Endodermal cell (in vitro differentiated cells): Measurements from ENCODE around the gene MCFD2.

- PRO-cap: unidirectional peak, minus-strand start at chr2:46000952
Measured at GRCh38 chr2:46000491-46001207, 296.6 kb upstream of the EPAS1 start.

- PRO-cap: no peak
Measured at GRCh38 chr2:46025576-46026260, 271.5 kb upstream of the EPAS1 start.

DNA sequence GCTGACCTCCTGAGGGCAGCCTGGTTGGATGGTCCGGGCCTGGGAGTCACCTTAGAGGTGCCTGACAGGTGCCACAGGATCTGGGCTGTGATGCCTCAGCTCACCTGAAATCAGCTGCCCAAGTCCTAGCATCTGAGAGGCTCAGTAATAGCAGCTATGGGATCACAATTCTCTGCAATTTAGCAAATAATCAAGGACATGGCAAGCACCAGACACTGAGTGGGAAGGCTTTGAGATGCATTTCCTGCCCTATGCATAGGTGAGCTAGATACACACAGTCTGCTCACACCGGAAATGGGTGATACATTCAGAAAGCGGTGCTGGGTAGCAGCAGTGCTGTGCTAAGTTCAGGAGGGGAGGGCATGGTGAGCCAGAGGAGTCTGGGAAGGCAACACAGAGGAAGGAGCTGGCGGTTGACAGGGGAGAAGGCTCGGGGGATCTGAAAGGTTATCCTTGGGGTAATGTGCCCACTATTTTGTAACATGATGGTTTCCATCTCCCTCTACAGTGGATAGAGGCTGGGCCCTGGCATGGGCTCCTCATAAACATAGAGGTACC, 57.5 kb upstream of the EPAS1 start:
- PRO-cap: no peak

DNA sequence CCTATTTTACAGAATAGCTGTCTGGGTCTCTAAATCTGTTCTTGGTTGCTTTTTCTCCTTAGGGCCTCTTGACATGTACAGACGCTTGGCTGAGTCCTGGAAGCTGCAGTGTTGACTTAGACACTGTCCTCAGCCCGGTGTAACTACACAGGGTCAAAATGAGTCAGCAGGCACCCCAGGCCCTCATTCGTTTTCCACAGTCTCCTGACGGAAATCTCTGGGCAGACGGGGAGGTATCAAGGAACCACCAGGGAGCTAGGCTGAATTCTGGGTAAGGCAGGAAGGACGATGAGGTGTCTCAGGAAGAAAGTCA, 24.0 kb upstream of the EPAS1 start:
- PRO-cap: no peak

DNA sequence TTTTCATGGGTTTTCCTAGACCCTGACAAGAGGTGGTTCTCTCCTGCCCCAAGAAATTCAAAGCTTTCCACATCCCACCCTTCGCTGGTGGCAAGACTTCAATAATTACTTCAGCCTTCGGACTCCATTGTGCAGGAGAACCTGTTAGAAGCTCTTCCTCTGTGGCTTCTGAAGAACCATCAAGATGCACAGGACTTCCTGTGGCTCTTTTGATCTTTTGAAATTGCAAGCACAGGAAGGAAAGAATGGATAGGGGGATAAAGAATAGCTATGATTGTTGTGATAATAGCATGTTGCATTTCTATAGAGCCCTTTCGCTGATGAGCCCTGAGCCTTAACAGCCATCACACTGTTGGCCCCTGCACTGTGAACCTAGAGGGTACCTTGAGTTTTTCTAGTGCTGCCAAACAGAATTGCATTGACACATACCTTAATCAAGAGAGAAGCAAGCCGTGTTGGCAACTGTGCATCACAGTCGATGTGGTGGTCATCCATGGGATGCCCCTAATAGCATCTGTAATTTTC, 7.5 kb downstream of the EPAS1 start:
- PRO-cap: no peak

DNA sequence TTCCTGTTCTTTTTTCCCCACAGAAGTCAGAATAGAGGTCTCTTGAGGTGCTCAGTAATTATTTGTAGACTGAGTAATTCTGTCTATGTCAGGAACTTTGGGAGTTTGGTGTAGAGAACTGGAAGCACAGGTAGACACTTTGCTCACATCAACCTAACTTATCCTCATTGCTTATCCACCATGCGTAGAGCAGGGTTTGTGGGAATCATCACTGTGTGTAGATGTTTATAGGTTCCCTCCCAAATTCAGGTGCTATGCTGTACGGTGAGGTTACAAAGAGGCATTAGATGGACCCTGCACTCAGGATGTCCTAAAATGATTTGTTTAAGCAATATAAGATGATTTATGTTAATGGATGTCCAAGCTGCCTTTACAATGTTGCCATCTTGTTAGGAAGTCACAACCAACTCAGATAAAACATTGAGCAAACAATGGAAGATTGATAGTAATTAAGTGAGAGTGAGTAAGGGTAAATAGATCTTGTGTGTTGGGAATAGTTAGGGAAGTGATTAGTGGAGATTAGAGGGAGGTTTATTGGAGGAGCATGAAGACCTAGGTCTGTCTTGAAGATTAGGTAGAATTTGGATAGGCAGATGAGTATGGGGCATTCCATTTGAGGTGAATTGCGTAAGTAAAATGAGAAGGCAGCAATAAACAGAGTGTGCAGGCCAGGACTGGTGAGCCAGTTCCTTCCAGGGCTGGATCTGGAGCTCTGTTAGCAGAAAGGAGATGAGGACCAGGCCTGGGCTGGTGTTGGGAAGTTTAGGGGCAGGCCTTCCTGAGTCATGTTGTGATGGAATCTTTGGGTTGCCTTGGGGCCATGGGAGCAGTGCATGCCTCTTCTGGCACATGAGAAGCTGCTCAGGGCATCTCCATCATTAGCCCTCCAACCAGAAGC, 12.1 kb downstream of the EPAS1 start:
- PRO-cap: no peak

GRCh38 chr2:46325148-46325869, 28.1 kb downstream of the EPAS1 start:
- PRO-cap: no peak

- PRO-cap: no peak
Measured at GRCh38 chr2:46332580-46333411, 35.6 kb downstream of the EPAS1 start.

DNA sequence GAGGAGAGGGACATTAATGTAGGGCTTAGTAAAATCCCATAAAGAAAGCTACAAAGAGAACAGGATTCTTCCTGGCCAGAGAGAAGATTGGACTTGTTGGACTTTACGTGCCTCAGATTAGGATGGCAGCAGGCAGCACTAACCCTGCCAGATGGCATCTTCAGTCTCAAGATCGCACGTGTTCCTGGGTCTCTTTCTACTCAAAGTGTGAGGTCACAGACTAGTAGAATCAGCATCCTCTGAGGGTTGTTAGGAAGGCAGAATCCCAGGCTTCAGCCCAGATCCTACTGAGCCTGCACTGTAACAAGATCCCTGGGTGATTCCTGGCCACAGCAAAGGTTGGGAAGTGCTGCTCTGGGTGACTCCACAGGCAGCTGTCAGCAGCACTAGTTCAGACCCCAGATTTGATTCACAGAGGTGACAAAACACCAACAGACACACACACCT, 39.3 kb downstream of the EPAS1 start:
- PRO-cap: no peak

- PRO-cap: no peak
Measured at GRCh38 chr2:46538267-46538921, 3.9 kb upstream of the RHOQ start.

GRCh38 chr2:46575942-46576604, 33.7 kb upstream of the ATP6V1E2 start:
- PRO-cap: no peak

- PRO-cap: no peak
Measured at GRCh38 chr2:46765770-46766761, 67.0 kb downstream of the SOCS5 start.

- PRO-cap: no peak
Measured at GRCh38 chr2:46878726-46879402, 36.7 kb downstream of the MCFD2 start.

DNA sequence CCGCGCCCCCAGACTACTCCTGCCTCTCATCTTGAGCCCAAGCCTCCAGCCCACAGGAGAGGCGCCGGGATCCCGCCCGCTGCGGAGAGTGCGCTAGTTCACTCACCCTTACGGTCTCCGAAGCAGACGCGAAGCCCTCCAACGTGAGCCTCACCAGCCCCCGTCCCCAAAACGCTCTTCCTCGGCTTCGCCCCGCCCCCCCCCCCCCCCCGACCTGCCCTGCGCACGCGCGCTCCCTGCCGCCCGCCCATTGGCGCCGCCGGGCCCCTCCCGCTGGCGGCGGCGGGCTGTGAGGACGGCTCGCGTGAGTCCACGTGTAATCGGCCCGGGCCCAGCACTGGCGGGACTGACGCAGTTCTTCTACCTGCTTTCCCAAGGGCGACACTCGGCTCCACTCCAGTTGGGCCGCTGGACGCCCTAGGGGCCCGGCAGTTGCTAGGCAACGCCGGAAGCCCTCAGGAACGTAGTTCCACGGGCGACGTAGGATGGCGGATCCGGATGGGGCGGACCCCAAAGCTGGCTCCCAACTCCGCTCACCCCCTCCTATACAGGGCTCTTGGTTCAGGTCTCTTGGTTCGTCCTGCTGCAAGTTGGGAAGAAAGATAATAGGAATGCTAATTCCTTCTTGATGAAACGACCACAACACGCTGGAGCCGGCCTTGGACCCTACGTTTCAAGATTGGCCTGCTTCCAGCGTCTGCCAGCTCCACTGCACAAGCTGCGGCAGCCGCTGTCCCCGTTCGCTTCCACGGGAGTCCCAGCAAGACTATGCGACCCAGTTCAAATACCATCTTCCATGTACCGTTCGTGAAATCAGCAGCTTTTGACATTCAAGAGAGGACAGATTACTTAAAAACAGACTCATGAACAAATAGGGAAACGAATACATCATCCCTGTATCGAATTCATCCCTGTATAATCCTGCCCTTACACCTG, at the start of gene MCFD2:
Gene MCFD2 (minus strand): TSS at position 190 of the 936 bp plus-strand sequence.
- PRO-cap: bidirectional peak, plus-strand start at position 354 of the sequence, minus-strand start at position 173 of the sequence; bidirectional peak, plus-strand start outside the sequence, minus-strand start at position 699 of the sequence

- PRO-cap: no peak
Measured at GRCh38 chr2:46983628-46984116, 42.6 kb downstream of the TTC7A start.

DNA sequence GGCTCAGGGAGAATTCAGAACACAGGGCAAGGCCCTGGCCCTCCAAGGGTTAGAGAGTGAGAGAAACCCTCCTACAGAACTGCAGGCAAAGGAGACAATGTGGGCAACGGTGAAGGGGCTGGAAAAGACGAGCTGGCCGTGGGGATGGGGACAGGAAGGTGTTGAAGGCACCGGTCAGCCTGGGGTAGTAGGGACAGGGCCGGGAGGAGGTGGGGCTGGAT, 66.8 kb downstream of the TTC7A start:
- PRO-cap: no peak

DNA sequence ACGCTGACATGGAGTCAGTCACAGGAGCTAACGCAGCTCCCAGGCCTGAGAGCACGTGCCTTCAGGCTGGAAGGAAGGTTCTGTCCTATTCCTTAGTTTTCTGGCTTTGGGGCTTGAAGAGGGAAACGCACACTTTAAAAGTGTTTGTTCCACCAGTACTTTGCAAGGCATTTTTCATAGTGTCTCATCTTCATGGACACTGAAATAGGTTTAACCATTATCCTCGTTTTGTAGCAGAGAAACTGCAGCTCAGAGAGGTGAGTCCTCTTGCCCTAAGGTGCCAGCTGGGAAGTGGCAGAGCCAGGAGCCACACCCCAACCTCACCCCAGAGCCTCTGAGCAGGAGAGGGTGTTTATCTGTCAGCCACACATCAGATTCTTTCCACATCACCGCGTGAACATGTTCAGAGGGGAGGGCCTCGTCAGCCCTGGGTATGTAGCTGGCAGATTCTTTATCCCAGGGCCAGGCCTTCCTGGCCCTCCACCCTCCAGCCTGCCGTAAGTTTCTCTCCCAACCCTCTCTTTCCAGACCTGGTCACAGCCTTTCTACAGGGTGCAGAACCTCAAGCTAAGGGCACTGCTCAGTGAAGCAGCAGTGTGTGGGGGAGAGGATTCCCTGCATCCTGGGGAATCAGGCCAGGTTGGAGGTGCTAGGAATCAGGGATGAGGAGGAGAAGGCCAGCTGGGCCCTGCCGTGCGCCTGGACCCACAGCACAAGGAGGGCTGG, 85.7 kb downstream of the TTC7A start:
- PRO-cap: no peak

DNA sequence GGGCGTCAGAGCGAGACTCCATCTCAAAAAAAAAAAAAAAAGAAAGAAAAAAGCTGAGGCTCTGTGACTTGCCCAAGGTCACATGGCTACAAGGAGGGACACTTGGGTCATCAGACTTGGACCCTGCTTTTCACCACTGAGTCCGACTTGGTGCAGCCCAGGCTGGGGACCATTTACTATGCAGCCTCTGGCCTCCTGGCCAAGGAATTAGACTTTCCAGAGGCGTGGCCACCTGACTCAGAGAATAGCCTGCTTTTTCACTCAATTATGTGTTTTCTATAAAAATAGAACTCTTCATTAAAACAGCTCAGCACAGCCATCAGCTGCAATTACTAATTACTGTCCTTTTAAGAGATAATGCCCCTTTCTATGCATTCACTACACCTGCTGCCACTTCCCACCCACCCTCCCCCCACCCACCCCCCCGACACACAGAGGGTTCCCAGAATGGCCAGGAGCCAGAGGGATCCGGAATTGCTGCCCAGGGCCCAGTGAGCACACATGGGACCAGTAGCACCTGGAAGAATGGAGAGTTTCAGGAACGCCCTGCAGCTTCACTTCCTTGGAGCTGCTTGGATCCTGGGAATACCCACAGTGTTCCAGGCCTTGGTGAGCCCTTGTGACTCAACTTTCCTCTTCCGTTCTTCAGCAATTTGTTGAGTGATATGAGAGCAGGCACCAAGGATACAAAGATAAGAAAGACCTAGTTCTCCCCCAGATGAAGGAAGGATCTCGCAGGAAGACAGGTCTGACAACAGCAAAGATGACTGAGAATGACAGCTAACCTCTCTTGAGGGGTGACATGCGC, 97.4 kb downstream of the TTC7A start:
- PRO-cap: no peak

GRCh38 chr2:47040585-47041078, 99.6 kb downstream of the TTC7A start:
- PRO-cap: no peak

DNA sequence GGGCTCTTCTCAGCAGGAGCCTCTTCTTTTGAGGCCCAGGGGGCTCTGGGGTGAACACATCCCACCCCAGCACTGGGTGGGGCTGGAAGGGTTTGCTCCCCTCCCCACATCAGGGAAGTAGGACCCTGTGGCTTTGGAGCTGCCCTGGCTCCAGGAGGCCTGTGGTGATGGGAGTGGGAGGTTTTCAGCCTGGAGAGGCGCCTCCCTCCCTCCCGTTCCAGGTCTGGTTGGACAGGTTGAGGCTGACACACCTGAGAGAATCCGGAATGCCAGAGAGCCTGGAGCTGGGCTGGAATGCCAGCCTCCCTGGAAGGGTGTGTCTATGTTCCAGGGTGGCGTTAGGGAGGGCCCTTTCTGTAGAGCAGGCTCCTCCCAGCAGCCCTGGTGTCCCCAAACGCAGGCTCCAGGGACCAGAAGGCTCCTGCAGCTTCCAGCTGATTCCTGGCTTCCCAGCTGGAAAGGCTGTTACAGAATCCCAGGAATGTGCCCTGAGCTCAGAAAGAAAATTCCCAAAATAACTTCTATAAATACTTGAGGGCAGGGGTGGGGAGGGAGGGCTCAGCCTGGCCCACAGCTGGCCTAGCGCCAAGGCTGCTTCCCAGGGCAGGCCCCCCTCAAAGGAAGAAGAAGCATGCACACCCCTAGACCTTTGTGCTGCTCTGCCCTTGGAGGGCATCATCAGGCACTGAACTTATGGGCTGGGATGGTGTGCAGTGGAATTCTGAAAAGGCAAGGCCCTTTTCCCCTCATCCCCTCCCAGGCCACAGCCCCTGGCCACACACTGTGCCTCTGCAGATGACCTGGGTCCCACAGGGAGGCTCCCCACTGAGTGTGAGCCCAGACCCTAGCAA, 85.4 kb downstream of the STPG4 start:
- PRO-cap: bidirectional peak, plus-strand start at position 554 of the sequence, minus-strand start at position 268 of the sequence